Metastatic Liver Carcinoma in the Lung (tissue), 2 donors: ENCODE results near the genes HNRNPD, HNRNPDL and GPAT3.

- PRO-cap, 2 experiments: no peak in any of the 2 experiments
Measured at GRCh38 chr4:82028823-82029158, 345.0 kb downstream of the HNRNPD start.

DNA sequence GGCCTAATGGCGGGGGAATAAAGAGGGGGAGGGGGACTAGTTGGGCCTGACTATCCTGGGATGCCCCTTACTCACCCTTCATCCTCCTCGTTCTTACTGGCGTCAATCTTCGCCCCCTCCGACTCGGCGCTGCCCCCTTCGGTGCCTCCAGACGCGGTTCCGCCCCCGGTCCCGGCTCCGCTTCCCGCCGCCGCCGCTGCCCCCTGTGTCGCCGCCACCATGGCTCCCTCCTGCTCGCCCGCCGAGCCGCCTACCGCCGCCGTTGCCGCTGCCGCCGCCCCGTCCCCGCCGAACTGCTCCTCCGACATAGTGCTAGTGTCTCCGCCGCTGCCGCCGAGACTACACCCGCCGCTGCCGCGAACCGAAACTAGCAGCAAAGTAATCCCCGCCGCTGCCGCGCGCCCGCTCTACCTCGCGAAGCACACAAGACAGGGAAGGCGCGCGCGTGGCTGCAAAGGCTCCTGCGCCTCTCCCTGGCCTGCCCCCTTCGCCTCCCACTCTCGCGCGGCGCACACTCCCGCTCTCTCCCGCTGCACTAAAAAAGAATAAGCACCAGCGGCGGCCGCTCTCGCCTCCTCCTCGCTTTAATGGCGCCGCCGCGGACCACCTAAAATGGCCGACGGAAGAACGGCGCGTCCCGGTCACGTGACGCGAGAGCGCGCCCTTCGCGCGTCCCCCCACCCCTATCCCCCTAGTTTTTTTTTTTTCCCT, at the start of gene HNRNPD:
Gene HNRNPD (minus strand): TSS at position 621 of the 711 bp plus-strand sequence.
- PRO-cap, 2 experiments: peak in 2 of 2 experiments; most common minus-strand start position 586 of the sequence (in 2)

DNA sequence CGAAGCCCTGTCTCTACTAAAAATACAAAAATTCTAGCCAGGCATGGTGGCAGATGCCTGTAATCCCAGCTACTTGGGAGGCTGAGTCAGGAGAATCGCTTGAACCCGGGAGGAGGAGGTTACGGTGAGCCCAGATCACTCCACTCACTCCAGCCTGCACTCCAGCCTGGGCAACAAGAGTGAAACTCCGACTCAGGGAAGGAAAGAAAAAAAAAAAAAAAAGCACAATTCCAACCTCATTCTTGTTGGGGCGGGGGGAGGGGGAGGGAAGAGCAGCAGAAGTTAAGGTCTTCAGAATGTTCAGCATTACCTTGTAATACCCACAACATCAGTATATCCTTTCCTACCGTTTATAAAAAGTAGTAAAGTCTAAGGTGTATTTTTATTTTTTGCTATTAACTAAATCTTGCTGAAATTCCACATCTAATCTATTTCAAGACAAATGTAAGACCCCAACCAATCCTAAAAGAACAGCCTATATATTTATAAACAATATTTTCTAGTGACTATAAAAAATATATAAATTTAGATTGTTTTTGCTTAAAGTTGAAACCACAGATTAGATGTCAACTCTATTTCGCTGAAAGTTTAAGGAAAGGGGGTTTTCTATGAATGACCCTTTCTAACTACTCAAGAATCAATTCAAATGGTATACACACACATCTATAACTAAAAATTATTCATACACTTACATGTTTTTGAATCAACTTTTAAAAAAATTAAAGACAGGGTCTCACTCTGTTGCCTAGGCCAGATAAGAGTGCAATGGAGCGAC, 9.1 kb downstream of the HNRNPDL start:
- PRO-cap, 2 experiments: no peak in any of the 2 experiments

DNA sequence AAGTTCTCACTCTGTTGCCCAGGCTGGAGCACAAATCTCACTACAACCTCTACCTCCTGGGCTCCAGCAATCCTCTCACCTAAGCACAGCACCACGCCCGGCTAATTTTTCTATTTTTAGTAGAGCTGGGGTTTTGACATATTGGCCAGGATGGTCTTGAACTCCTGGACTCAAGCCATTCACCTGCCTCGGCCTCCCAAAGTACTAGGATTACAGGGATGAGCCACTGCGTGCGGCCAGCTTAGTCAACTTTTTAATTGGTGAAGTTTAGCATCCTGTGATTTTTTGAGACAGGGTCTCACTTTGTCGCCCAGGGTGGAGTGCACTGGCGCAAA, 8.4 kb downstream of the HNRNPDL start:
- PRO-cap, 2 experiments: no peak in any of the 2 experiments

DNA sequence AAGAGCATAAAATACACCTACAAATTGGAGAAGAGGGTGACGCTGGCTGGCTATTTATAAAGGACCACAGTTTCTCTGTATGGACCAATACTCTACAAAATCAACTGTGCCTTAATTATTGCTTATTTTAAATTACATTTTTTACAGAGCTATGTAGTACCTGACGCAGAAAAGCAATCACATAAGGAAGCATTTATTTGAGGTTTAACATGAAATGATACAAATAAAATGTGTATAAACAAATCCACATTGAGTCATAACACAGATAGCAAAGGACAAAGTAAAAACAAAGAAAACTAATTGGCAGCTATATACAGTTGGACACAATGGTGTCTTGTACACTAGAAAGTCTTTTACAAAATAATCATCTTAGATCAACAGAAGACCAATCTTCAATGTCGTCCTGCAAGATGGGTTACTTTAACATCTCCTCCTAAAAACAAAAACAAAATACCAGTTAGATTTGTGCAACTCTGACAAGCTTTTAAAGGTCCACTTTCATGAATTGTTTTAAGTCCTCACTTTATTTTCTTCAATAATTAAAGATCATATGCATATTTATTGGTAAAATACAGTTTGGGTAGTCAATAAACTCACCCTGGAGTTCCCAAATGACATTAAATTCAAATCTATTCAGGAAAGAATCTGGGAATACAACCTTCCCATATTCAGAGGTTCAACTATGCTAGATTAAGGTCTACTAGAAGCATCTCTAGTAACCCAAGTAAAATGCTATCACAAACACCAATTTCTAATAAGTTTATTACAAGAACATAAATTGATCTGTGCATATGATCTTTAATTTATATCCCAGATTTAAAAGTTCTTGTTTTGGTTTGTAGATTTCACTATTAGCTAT, 5.6 kb downstream of the HNRNPDL start:
- PRO-cap, 2 experiments: no peak in any of the 2 experiments

GRCh38 chr4:82429698-82430549, at the start of gene HNRNPDL:
TSS of gene HNRNPDL (minus strand) at chr4:82430462.
- PRO-cap, 2 experiments: peak in 2 of 2 experiments; most common plus-strand start chr4:82430065 (in 2); most common minus-strand start chr4:82430459 (in 2)

DNA sequence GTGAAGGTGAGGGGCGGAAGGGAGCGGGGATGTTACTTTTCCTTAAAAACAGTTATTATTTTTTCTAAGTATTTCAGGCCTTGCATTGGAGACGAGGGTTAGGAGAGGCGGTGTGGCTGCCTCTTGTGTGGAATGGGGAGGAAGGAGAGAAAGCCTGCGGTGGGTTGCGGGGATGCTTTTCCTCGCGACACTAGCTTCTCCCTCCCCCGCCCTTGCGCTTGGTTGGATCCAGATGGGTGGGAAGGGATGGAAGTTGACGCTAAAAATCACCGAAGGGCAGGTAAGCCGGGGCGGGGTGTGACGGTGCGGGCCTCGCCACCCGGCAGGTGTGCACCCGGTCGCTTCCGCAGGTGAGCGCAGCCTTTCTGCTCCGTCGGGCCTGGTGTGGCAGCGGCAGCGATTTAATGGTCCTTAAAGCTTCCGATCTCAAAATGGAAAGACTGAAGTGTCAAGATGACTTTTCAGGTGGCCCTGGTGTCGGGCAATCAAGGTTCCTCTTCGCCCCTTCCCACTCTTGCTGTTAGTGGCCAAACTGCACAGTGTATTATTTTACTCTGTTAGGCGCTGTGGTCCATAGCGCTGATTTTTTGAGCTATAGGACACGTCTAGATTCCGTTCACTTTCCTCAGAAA, 634 bp downstream of the ENOPH1 start:
- PRO-cap, 2 experiments: no peak in any of the 2 experiments

GRCh38 chr4:82746572-82747345, 51.8 kb downstream of the SCD5 start:
- PRO-cap, 2 experiments: no peak in any of the 2 experiments

- PRO-cap, 2 experiments: no peak in any of the 2 experiments
Measured at GRCh38 chr4:82898948-82899275, 1.6 kb upstream of the THAP9 start.

- PRO-cap, 2 experiments: no peak in any of the 2 experiments
Measured at GRCh38 chr4:83108072-83108470, 6.5 kb downstream of the PLAC8 start.

DNA sequence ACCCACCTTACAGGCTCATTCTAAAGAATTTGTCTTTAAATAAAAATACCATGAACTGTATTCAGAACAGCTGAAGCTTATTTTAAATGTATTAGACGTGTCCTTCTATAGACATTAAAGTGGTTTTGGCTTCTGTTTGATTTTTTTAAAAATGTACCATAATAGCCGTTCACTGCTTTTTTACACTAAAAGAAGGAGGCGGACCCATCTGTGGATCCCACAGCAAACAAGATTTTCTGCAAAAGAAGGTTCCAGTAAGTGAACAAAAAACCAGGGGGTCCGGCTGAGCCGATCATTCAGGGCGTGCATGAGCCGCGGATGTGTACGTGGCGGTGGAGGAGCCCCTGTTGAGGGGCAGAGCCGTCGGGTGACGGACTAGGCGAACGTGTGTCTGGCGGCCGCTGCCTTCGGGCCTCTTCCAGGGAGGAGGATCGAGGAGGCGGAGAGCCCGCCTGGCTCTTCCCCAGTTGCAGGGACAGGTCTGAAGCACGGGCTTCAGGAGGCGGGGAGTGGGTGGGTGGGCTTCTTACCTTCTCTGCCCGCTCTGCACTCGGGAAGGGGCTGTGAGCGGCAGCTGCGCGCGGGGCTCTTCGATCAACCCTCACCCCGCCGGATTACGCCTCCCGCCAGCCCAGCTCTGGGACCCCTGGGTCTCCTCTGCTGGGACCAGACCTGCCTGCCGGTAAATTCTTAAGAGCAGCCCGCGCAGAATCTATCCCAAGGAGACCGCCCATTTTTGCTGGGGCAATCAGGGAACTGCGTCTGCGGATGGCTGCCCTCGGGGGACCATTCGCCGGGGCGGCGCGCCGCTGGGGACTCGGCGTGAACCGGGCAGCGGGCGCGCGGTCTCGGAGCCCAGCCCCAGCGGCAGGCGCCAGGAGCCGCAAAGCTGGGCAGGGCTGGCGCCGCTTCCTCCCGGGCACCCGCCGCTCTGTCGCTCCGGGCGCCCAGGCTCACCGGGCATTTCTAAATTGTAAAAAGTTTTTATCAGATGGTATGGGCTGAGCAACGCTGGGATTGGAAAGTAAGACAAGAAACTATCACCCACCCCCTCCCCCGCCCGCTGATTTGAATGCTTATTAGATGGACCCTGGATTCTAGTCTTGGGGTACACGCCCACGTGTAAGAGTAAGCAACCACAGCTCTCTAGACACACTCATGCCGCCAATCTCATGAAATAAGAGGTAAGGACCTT, 4.9 kb downstream of the PLAC8 start:
- PRO-cap, 2 experiments: peak in 1 of 2 experiments; most common plus-strand start position 421 of the sequence (in 1)

- PRO-cap, 2 experiments: peak in 1 of 2 experiments; most common plus-strand start chr4:83217907 (in 1)
Measured at GRCh38 chr4:83217371-83218281, 67.0 kb downstream of the COQ2 start.

DNA sequence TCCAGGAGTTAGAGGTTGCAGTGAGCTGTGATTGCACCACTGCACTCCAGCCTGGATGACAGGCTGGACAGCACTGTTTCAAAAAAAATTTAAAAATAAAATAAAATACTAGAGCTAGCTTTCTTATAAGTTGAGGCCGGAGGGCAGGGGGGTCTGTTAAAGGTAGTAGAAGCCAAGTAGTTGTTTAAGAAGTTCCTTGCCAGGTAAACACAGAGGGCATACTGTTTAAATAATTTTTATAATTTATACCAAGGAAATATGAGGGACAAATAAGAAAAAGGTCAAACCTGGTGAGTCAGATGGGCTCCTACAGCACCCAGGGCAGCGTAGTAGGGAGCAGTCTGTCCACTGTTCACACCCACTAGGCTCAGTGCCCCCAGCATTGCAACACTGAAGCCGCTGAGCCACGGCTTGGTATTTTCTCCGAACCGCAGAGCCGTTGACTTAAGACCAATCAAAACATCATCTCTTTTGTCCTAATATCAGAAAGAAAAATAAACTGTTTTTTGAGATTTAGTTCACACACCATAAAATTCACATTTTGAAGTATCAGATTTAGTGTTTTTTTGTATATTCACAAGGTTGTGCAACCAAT, 17.2 kb downstream of the COQ2 start:
- PRO-cap, 2 experiments: no peak in any of the 2 experiments

DNA sequence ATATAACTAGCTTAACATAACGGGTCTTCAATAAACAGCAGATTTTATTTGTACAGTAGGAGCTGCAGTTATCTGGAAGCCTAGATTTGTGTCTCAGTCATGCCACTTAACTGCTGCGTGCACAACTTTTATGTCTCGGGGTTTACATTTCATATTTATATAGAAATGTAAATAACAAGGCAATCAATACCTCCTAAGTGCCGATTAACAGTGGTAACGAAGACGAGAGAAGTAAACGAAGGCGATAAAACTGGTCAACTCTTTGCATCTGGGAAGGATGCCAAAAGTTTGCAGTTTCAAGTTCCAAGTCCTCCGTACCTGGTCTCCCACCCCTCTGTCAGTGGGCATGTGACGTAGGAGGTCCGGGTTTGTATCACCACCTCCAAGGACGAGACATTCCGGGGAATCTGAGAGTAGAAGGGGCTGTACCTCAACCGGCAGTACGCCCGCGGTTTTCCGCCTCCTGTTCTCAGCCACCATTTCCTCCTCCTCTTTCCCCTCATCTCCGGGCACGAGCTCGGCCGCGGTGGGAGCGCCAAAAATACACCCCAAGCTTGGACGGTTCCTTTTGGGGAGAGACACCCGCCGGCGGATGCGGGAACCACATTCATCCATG, 436 bp downstream of the HELQ start:
- PRO-cap, 2 experiments: peak in 2 of 2 experiments; most common plus-strand start position 396 of the sequence (in 2); most common minus-strand start position 339 of the sequence (in 1)

DNA sequence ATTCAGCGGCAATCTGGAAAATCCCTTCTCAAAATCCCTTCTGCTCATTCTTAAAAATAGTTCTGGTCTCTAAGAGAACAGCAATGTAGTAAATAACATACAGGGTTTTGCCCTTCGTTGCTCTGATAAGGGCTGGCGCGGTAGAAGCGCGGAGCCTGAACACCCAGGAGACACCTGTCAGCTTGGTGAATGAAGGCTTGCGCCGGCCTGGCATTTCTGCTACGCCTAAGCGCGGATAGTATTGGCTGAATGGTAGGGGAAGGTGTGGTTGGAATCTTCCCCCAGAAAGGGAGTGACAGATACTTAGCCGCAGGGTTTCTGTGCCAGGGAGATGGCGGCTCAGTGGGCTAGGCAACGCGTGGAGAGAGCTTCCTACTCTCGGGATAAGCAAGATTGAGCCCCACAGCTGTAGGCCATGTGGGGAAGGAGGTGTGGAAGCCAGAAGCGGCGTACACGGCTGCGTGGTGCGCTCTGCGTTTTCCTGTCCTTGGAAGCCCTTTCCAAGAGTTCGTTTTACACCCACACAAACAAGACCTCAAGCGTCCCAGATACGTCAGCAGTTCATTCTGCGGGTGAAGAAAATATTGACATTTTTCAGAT, 490 bp upstream of the GPAT3 start:
- PRO-cap, 2 experiments: peak in 1 of 2 experiments; most common minus-strand start position 502 of the sequence (in 1)

- PRO-cap, 2 experiments: peak in 2 of 2 experiments; most common plus-strand start chr4:83536108 (in 2); most common minus-strand start chr4:83536158 (in 2)
Measured at GRCh38 chr4:83535918-83536676, at the start of gene GPAT3. TSS of gene GPAT3 (plus strand) at chr4:83536108.

DNA sequence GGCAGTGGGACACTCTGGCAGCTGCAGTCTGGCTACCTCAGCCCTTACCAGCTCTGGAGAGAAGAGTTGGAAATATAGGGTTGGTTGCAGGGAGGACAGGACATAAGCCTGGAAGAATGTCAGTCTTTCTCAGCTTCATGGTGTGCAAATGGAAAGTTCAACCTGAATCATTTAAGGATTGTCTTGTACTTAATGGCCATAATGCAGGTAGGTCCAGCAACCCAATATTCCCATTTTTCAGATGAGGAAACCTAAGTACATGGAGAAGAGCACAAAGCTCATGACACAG, 60.0 kb downstream of the GPAT3 start:
- PRO-cap, 2 experiments: no peak in any of the 2 experiments

DNA sequence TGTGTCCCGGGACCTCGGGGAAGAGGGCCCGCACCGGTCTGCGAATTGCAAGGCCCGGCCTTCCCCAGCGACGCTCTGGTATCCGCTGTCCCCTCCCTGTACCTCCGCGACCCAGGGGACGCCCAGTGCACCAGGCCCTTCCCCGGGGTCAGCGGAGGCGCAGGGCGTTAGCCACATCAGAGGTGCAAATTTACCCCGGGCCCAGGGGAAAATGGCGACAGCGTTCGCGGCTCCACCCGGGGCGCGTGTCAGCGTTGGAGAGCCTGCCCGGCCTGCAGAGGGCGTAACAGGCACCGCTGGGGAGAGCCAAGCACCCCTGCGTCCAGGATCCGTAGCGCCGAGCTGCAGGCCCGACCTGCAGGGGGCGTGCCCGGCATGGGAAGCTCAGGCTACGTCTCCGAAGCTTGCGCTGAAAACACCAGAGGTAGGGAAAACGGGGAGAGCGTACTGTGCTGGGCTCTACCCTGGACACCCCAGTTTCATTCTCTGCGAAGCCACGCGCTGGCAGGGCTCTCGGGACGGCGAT, 16.3 kb downstream of the NKX6-1 start:
- PRO-cap, 2 experiments: no peak in any of the 2 experiments

DNA sequence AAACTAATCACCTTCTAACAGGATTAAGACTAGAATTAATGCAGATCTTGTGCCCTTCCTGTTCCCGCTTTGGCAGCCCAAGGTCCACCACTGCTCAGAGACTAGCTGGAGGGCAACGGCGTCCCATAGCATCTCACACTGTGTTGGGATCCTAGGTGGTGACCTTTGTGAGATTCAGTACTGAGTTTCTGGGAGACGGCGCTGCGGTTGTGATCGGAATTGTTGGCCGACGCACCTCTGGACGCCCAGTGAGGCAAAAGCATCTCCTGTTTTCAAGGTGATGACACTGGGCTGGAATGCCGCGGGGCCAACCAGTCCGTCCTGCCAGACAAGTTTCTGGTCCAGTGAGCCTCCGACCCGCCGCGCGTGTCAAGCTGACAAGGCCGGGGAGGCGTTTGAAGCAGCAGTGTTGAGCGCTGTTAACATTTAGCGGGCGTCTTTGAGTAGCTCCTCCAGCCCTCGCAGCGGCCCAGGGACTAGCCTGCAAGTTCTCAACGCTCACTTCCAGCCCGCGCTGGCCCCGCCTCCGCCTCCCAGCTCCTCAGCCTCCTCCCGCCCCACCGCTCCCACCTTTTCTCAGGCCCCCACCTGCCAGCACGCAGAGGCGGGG, 624 bp upstream of the CDS1 start:
- PRO-cap, 2 experiments: peak in 1 of 2 experiments; most common minus-strand start position 478 of the sequence (in 1)

- PRO-cap, 2 experiments: no peak in any of the 2 experiments
Measured at GRCh38 chr4:84678865-84679327, 96.0 kb downstream of the CDS1 start.